Panc1 (cell line): Measurements from ENCODE around the gene SPDYE9.

GRCh38 chr7:66654327-66655667 lies 26.1 kb downstream of the KCTD7 start:
- RRBS, 2 experiments = under 1 to 8% methylated on average over 20 to 22 of the region's 117 CpGs

GRCh38 chr7:66668293-66669029 lies 39.8 kb downstream of the KCTD7 start:
- RRBS, 2 experiments = no CpG with 5 or more reads among the region's 13 CpGs

- RRBS, 2 experiments = 2 to 5% methylated on average over 12 to 14 of the region's 72 CpGs
Measured at GRCh38 chr7:66681542-66682326, 53.1 kb downstream of the KCTD7 start.

DNA sequence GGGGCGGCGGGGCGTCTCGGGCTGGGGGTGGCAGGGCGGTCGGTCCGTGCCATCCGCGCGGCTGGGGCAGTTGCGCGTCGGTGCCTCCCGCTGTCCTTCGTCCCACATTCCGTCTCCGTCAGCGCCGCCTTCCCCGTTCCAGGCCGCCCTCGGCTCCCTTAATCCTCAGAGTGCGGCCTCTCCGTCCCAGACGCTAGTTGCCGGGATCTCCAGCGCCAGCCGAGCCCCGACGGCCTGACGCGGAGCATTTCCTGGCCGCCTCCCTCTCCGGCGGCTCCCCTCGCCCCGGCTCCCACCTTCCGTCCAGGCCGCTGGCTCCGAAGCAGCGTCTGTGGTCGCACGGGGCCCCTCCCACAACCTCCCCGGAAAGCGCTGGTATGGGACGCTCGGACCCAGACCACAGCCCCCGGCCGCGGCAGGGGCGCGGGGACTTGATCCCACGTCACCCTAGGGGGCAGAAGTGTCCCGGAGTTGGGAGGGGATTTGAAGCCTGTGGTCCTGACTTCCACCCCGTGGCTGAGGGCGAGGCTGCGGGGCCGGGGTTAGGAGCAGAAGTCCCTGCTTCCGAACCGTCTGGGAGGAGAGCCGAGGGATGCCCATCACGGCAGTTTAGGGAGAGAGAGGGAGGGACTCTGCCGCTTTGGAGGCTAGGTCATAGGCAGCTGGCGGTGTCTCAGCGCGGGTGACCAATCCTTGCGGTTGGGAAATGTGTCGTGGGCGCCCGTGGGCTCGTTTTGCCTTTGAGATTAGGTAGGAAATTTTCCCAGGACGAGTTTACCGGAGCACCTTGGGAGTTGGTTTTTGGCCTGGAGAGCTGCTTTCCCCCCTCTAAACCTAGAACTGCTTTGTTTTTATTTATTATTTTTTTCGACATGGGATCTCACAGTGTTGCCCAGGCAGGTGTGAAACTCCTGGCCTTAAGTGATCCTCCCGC lies 581 bp downstream of the RABGEF1 start:
- RRBS, 2 experiments = 1 to 5% methylated on average over 24 of the region's 75 CpGs

GRCh38 chr7:66761488-66762214 lies 21.1 kb downstream of the RABGEF1 start:
- RRBS, 2 experiments = no CpG with 5 or more reads among the region's 10 CpGs

DNA sequence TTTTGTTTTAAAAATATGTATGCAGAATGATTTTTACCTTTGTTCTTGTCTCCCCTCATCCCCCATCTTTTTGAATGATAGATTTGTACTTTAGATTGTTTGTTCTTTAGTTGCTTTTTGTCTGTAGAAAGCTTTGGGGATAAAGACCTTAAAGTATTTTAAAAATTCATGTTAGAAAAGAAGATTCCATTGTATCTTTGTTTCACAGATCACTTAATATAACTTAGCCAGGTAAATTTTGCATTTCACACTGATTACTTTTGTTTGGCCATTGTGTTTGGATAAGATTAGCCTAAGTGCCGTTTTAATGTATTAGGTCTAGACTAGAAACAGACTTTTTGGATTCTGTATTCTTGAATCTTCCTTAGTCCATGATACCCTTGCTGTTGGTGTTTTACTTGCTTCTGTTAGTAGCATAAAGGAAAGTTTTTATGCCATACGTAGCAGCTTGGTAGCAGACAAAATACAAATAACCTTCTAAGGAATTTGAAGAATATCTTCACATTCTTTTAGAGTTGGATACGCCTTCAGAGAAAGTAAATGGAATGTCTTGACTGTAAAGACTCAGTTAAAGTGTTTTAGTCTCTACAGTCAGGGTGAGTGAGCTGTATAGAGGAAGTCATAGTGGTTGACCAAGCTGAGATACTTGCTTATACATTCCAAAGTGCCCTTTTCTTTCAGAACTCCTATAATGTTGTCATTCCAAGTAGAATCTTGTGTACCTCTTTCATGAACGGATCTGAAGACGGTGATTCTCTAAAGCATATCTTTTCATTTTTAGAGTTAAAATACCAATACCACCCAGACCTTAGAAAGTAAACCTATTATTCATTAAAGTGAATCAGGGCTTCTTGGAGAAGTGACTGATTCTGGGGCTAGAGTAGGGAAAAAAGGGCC lies 37.5 kb downstream of the RABGEF1 start:
- RRBS, 2 experiments = no CpG with 5 or more reads among the region's 5 CpGs

GRCh38 chr7:66994127-66994369 lies 1.3 kb downstream of the SBDS start:
- RRBS, 2 experiments = no CpG with 5 or more reads among the region's 3 CpGs

- RRBS, 2 experiments = no CpG with 5 or more reads among the region's 7 CpGs
Measured at GRCh38 chr7:67738718-67739345, 462.1 kb downstream of the SPDYE21 start.

GRCh38 chr7:68562045-68562511 lies 1036.2 kb upstream of the AUTS2 start:
- RRBS, 2 experiments = no CpG with 5 or more reads among the region's 6 CpGs

DNA sequence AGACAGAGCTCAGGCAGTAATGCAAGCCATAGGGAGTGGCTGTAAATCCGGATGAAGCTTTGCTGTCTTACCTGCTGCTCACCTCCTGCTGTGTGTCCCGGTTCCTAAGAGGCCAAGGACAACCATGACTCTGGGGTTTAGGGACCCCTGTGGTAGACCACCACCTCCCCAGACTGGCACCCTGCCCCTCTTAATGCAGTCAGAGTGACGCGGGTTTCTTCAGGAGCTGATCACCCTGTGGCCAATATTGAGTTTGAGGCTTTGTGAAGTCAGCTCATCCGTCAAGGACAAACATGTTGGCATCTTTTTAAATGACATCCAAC lies 777.6 kb upstream of the AUTS2 start:
- RRBS, 2 experiments = 0 to 20% methylated on average over 1 of the region's 5 CpGs

- RRBS, 2 experiments = no CpG with 5 or more reads among the region's 4 CpGs
Measured at GRCh38 chr7:69775128-69775689, 176.9 kb downstream of the AUTS2 start.

- RRBS, 2 experiments = no CpG with 5 or more reads among the region's 2 CpGs
Measured at GRCh38 chr7:69953705-69954173, 355.5 kb downstream of the AUTS2 start.

DNA sequence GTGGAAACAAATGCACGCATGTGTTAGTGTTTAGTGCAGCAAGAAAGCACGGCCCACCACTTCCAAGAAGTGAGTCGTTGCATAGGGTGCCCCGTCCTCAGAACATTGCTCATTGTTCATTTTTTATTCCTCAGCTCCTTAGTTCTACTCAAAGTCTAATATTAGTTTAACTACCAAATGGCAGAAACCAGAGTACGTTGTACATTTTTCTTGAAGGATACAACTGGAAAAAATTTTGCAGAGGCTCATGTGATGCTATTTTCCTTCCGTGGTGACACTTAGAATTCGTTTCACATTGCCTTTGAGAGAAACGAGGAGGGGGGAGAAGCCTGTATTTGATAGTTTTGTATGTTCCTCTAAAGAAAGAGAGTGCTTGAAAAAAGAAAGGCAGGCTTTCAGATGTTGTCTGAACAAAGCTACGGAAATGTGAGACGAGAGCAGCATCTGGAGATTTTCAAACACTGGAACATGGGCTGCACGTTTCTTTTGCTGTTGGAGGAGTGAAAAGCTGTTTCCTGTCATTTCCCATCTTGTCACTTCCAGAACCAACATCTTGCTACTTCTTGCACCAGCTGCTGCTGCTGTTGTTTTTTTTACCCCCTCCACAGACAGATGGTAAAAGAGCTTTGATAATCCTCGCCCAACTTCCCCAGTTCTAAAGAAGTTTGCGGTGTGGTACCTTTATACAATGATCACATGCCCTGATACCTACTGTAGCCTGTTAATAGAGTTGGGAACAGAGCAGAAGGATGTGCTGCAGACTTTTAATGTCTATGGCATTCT lies 407.9 kb downstream of the AUTS2 start:
- RRBS, 2 experiments = no CpG with 5 or more reads among the region's 13 CpGs

- RRBS, 2 experiments = no CpG with 5 or more reads among the region's 9 CpGs
Measured at GRCh38 chr7:70571934-70572294, 560.0 kb upstream of the GALNT17 start.

DNA sequence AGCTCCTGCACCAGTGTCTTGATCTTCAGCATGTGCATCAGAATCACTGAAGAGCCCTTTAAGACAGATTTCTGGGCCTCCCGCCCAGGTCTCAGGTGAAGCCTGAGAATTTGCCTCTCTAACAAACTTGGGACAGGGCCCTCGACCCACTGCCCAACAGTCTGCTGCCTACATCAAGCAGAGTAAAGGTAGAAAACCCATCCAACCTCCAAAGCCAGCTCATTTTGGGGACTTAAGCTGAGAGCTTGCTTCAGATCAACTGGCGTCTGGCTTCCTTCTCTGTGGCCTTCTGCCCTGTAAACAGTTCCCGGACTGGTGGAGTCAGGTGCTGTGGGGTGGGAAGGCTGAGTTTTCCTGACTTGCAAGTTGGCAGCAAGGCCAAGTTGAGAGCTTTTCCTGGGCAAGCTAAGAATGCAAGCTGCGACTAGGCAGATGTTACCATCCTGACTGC lies 3.6 kb downstream of the GALNT17 start:
- RRBS, 2 experiments = no CpG with 5 or more reads among the region's 5 CpGs

- RRBS, 2 experiments = no CpG with 5 or more reads among the region's 6 CpGs
Measured at GRCh38 chr7:72152477-72153302, 259.4 kb downstream of the CALN1 start.

- RRBS, 2 experiments = no CpG with 5 or more reads among the region's 40 CpGs
Measured at GRCh38 chr7:72878923-72879547, 45.9 kb upstream of the POM121 start.

DNA sequence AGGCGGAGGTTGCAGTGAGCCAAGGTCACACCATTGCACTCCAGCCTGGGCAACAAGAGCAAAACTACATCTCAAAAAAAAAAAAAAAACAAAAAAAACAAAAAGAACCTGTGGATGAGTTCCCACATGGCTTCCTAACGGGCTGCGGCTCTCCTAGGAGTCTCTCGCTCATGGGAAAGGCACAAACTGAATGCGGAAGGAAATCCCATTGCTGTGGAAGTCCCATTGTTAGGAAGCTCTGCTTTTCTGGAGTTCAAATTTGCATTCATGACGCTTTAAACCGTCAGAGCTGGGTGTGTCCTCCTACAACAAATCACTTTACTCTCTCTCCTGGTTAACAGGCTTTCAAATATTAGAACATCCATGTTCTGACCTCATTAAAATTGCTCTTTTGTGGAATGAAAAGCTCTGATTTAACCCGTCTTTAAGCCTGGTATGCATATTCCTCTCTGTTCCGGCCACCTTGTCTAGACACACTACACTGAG lies at the start of gene SPDYE9:
TSS of gene SPDYE9 (minus strand) at position 230 of the 486 bp plus-strand sequence.
- RRBS, 2 experiments = no CpG with 5 or more reads among the region's 9 CpGs

- RRBS, 2 experiments = no CpG with 5 or more reads among the region's 6 CpGs
Measured at GRCh38 chr7:73581800-73582418, 3.5 kb upstream of the TBL2 start.

DNA sequence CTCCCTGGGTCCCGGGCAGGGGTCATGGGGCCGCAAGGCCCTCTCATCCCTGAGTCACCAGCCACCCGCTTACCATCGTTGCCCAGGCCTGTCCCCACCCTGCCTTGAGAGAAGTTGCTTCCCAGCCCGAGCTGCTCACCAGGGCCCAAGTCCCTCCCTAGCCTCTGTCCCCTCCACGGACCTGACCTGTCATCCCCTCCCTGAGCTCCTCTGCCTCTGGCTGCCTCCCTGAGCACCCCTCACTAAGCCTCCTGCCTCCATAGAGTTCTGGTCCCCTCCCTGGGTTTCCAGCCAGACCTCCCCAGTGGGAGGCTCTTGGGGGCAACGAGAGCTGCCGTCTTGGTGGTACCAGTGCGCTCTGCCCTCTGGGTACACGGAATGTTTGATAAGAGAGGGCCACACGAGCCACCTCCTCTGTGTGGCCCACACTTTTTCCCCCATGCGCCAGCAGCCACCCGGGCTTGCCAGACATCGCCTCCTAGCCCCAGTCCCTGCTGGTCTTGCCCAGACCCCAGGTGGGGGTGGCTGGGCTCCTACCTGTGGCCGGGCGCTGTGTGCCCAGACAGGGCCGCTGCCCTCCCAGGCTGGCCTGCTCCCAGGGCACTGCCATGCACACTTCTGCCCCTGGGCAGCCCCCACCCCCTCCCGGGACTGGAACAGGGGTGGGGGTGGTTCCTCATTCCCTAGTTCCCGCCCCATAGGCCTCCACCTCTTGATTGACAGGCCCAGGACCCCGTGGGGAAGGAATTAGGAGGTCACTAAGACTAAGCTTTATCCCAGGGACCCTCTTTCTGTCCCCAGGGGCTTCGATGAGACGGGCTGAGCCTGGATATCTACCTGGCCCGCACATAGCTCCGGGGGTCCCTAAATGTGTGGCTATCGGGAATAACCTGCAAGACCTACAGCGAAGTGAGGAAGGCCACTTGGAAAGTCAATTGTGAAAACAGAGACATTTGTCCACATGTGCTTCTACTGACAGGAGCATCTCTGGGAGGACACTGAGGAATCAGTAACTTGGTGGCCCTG lies 21.2 kb downstream of the MLXIPL start:
- RRBS, 2 experiments = 72 to 75% methylated on average over 6 of the region's 26 CpGs